Metastatic Pancreatic Carcinoma in the Ovary (tissue), 1 donor: ENCODE results near the gene MT4.

DNA sequence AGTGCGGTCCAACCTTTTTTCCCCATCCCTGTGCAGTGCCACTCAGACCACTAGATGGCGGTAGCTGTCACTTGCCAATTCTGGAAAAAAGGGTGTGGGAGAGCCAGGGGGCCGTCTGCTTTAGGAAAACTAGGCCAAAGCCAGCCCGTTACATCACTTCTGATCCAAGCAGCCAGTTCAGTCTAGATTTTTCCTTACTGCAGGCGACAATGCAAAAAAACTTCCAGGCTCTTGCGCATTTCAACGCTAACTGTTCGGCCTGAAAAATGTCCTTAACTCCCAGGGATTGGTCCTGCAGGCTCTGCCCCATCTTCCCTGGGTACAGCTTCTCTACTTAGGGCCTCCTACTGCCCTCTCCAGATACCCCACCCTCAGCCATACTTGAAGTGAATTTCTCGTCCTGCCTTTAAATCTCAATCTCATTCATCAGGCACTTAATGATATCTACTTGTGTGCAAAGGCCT is 69.3 kb upstream of the CES5A start:
- PRO-cap = no peak

GRCh38 chr16:56102520-56102862 is 88.8 kb upstream of the GNAO1 start:
- PRO-cap = no peak

DNA sequence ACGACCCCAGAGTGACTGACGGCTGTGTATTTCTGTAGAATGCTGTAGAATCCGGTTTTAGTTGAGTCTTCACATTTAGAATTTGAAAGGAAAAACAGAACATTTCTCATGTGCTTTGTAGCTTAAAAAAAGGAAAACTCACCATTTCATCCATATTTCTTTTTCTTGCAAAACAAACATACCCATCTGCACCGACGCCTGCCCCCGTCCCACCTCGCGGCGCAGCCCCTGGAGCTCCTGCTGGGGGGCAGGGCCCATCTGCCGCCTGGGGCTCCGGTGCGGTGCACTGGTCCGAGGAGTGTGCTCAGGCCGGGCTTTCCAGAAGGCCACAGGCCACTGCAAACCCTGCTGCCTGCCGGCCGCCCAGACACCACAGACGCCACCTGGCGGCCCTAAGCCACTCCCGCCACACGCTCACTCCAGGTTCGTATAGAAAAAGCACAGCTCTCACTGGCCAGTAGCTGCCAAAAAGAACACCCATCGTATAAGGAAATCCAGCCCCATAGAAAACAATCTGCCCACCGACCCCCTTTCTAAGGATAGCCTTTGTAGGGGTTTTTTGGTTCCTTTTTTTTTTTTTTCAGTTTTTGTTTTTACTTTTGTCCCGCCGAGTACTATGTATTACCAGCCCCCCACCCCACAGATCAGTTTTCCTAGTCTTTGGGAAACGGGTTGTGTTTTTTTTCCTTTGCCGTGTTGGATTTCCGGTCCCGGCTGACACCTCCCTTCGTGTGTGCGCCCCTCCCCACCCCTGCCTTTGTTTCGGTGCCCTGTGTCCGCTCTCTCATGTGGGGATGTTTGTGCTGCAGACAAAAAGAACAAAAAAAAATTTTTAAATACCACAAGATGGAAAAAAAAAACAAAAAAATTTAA is 68.9 kb downstream of the AMFR start:
- PRO-cap = no peak

GRCh38 chr16:56357858-56358709 is 67.3 kb downstream of the AMFR start:
- PRO-cap = no peak

DNA sequence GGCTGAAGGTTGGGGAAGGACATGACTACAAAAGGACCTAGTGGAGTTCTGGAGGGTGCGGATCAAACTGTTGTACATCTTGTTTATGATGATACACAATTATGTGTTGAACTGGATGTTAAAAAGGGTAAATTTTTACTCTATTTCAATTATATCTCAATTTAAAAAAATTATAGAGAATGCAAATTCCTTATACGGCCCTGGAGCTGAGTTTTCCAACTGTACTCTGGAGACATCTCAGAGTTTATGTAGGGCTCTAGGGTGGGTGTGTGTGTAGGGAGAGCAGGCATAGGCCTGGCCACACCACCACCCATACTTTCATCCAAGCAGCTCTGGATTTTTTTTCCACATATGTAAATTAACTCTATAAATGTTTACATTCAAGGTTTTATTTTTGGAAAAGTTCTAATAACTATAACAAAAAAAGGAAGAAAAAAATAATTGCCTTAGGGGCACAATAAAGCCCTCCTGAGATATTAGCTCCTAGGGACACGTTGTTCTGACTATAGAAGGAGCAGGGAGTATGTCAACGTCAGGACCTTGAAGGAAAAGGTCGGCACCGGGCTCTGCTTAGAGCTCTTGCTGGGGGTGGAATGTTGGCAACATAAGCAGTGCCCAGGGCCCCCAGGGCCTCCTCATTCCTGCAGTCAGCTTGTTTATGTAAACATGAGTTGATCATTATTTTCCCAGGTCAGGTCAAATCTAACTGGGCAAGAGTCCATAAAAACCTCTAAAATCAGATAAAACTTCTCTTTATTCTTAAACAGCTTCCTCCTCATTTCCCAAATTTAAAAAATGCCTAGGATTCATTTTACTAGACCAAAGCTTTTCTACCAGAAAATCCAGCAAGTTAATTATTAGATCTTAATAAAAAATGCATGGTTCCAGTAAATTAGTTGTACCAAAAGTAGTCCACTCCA is 54.7 kb downstream of the AMFR start:
- PRO-cap = no peak

DNA sequence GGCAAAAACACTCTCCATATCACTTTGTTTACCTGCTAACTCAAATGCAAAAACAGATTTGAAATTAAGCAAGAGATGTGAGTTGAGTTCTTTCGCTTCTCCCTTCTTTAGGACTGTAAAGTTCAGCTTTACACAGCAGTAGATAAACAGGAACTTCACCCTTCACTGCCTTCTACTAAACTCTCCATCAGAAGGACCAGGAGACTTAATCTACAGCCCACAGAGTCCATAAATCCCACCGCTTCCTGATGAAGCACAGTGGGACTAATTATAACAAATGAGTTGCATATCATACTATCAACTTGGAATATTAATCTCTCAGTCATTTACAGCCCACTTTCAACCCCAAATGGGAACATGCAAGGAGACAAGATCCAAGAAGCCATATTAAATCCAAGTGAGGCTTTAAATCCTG is 1.7 kb downstream of the AMFR start:
- PRO-cap = no peak

DNA sequence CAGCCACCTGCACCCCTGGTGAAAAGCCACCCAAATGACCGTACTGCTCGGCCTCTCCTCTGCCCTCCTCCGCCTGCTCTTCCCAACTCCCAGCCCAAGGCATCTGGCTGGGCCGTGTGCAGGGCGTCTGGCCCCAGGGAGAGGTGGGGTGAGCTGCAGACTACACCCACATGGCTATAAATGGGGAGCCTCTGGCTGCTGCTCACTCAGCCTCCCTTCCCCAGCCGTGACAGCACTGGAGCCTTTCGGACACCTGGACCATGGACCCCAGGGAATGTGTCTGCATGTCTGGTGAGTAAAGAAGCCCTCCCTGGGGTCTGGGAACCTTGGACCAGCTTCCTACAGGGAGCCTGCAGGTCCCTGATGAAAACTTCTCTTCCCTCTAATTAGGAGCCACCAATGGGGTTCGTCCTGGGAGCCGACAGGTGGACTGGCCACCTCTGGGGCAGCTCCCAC is at the start of gene MT4:
MT4 (plus strand) TSS at position 205 of the 456 bp plus-strand sequence.
- PRO-cap = no peak

DNA sequence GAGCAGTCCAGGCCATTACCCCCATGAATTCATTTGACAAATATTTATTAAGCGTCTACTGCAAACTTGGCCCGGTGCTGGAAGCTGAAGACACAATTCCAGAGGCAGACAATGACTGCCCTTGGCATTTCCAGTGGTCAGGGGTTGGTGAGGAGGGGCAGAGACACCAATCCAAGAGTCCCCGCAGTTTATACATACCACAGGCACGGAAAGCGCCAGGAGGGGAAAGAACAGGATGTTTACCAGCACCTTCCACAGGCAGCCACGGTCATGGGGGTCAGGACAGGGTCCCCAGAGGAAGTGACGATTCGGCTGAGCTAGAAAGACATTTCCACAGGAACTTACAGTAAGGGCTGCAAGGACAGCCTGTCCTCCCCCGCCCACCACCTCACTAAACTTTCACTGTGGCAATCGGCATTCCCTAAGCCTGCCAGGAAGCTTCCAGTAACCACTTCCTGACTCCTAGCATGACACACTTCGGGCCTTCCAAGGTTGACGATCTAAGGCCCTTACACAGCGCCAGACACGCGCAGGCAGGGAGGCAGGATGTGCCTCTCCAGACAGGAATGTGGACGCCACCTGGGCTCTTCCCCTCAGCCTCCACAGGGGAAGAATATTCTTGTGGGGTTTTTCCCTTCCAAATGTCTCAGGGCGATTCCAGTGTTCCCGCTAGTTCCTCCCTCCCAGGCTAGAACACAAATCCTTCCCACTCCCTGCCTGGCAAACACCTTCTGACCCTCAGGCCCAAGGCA is 1.2 kb upstream of the MT2A start:
- PRO-cap = no peak

DNA sequence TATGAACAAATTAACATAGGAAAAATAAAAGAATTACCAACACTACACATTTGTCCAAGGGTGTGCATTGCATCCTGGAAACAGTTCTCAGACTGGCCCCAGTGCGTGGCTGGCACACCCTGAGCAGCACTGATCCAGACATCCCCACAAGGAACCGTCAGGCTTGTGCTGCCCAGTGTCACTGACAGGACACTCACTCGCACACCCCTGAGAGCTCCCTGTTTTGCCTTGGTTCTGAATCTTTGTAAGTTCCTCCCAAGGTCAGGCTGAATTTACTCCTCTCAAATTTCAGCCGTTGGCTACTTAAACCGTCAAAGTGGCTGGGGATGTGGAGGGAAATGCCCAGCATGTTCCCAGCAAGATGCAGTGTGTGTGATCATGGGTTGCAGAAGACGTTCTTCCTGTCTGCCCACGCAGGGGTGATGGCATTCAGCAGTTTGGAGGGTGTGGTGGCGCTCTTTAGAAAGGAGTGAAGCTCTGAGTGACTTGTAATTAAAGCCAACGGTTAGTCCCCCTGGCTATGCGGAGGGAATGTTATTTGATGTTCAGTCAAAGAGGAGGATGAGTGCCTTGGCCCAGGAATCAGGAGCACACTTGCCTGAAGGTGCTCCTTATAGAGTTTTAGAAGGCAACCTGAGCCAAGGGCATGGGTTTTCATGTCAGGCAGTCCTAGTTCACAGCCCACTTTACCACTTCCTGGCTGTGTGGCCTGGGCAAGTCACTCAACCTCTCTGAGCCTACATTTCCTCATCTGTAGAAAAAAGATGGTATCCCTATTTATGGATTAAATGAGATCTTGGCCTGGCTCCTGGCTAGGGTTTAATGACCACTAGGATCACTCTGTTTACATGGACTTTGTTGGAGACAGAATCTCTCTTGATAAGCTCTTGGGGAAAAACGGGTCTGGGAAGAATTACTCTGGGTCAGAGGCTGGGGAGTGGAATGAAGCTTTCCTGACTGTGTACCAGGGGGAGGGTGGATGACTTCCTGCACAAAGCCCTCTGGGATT is 2.0 kb downstream of the MT2A start:
- PRO-cap = no peak

DNA sequence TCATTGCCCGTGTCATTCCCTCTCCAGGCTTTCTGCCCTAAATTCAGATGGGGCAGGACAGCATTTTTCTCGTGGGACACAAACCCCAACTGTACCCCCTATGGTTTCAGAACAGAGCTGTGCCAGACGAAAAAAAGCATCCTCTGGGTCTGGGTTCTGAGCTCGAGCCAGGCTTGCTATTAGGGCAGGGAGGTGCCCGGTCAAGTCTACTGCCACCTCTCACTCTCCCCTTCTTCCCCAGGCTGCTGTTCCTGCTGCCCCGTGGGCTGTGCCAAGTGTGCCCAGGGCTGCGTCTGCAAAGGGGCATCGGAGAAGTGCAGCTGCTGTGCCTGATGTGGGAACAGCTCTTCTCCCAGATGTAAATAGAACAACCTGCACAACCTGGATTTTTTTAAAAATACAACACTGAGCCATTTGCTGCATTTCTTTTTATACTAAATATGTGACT is 1.1 kb downstream of the MT1E start:
- PRO-cap = no peak

DNA sequence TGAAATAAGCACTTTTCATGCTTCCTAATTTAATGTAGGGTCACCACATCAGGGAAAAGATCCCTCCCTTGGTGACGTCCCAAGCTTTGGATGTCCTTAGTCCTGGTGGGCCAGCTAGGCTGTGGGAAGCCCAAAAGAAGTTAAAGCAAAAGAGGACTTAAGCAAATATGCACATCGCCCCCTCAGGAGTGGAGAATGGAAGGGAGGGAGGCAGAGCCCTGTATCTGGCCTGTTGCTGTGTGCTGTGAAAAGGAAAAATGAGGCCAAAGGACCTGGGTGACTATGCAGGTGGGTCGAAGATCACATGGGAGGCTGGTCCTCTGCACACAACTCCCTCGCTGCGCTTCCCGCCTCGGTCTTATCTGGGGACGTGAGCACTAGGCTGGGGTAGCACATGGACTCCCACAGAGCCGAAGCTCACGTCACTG is 4.4 kb downstream of the MT1A start:
- PRO-cap = no peak

DNA sequence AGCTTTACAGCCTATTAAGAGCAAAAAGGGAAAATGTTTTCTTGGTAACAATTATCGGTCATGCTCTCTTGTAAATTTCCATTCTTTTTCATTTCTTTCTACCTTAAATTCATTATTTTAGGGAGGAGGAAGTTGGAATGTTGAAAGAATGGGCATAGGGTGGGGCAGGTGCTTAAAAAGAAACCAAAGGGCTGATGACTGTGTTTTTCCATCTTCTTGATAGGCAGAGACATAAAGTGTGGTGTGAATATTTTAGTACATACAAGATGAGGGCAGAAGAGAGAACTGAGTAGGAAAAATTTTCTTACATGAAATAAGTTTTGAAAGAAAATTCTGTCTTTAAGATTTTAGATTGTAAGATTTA is 20.1 kb downstream of the NUP93 start:
- PRO-cap = no peak

GRCh38 chr16:56938549-56939574 is 6.9 kb downstream of the HERPUD1 start:
- PRO-cap = no peak

DNA sequence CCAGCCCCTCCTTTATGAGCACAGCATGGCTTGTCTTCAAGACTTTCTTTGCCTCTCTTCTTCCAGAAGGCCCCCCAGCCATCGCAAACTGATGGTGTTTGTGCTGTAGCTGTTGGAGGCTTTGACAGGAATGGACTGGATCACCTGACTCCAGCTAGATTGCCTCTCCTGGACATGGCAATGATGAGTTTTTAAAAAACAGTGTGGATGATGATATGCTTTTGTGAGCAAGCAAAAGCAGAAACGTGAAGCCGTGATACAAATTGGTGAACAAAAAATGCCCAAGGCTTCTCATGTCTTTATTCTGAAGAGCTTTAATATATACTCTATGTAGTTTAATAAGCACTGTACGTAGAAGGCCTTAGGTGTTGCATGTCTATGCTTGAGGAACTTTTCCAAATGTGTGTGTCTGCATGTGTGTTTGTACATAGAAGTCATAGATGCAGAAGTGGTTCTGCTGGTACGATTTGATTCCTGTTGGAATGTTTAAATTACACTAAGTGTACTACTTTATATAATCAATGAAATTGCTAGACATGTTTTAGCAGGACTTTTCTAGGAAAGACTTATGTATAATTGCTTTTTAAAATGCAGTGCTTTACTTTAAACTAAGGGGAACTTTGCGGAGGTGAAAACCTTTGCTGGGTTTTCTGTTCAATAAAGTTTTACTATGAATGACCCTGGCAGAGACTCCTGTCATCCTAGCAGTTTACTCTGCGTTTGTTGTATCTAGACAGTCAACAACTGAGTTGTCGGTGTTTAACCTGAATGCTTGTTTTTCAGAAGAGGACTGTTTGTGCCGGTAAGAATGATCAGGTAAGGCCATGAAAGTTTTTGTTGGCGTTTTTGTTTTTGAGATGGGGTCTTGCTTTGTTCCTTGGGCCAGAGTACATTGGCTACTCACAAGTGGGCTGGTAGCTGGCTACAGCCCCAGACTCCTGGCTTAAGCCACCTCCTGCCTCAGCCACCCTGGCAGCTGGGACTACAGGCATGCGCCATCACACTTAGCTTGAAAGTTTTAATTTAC is 11.6 kb downstream of the HERPUD1 start:
- PRO-cap = no peak

DNA sequence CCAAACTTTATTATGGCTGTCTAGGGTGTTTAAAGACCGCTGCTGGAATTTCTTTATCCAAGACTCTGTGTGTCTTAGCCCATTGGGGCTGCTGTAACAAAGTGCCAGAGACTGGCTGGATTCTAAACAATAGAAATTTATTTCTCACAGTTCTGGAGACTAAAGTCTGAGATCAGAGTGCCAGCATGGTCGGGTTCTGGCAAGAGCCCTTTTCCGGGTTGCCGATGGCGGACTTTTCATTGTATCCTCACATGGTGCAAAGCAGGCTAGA is 9.4 kb downstream of the NLRC5 start:
- PRO-cap = no peak

DNA sequence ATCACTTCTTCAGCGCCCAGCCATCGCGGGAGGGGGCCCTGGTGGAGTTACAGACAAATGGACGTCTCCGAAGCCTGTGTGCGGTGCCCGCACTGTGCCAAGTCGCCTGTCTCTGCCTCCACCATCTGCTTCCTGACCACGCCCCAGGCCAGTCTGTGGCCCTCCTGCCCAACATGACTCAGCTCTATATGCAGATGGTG is 36.6 kb downstream of the NLRC5 start:
- PRO-cap = no peak

- PRO-cap = no peak
Measured at GRCh38 chr16:57152141-57152458, 33.7 kb downstream of the PSME3IP1 start.

DNA sequence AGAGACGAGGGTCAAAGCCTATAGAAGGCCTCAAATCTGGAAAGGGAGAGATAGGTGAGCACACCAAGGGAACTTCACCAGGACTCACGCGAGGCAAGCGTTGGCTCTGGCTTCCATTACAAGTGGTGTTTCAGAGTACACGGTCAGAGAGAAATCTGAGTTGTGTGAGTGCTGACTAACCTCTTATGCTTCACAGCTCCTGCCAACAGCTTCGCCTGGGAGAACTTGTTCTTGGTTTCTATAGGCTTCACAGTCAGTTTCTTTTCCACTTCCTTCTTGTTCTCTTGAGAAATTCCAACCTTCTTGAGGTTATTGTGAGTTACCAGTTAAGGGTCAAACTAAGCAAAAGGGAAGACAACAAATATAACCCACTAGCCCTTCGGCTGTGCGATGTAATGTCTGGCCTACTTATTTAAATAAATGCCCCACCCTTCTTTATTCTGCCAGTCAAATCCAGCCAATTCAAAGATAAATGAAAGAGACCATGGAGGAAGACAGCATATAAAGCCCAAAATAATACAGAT is 18.9 kb downstream of the PSME3IP1 start:
- PRO-cap = no peak

GRCh38 chr16:57270385-57271008 is 14.0 kb downstream of the PLLP start:
- PRO-cap = no peak

GRCh38 chr16:57299452-57300309 is 15.2 kb upstream of the PLLP start:
- PRO-cap = unidirectional peak, minus-strand start at chr16:57299901